Occipital lobe (tissue), 2 donors: ENCODE measurements around a stretch of chr16.

DNA sequence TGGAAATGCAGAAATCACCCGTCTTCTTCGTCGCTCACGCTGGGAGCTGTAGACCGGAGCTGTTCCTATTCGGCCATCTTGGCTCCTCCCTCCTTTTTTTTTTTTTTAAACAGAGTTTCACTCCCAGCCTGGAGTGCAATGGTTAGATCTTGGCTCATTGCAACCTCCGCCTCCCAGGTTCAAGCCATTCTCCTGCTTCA, 102.1 kb downstream of the DNAH3 start:
- RAMPAGE, long total RNA, result no peak

DNA sequence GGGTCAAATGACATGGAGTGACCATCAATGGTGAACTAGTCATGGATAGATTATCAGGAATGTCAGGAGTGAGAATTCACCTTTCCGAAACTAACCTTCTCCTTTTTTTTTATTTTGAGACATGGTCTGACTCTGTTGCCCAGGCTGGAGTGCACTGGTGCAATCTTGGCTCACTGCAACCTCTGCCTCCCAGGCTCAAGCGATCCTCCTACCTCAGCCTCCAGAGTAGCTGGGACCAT, 84.5 kb downstream of the DNAH3 start:
- RAMPAGE, long total RNA, result no peak

- RAMPAGE, long total RNA, result no peak
These were observed 955 bp downstream of the LDAF1 start for GRCh38 chr16:21159110-21160148.

GRCh38 chr16:21517050-21517643, 82.2 kb upstream of the METTL9 start:
- RAMPAGE, long total RNA, result no peak

DNA sequence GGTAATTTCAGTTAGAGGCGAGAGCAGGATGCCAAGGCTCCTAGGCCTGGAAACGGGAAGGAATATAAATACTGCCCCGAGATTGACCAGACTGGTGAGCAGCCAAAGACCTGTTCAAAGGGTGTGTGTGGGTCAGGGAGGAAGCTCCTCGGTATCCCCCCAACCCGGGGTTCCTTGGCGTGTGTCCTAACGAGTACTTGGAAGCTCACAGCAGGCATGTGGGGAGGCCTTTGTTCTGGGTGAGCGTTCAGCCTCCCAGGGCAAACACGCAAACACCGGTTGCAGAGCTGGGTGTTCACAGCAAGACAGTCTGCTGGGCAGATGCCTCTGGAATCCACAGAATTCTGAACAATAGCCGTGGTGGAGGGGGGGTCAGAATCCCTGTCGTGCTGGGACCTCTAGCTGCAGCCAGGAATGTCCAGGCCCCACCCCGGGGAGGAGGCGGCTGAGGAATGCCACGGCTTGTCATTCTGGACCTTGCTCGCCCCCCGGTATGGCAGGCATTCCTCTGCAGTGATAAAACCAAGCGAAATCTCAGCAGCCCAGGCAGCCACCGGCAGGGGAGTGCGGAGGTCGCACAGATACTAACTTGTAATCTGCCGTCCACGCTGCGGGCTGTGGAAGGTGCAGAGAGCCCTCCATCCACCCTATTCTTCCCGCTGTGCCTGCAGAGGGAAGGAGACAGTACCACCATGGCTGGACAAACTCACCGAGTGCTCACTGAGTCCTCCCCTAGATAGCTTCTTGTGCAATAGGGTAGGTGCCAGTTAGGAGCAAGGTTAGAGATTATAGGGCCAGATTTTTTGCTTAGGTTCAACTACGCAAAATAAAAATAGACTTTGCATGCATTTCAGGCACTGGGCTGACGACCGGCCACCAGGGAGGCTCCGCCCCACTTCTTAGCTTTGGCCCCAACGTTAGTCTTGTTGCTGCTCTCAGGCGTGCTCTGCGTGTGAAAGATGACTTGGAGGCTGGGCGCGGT, 77.8 kb upstream of the METTL9 start:
- RAMPAGE, long total RNA, result no peak

GRCh38 chr16:21610016-21610415, 10.6 kb downstream of the METTL9 start:
- RAMPAGE, long total RNA, result no peak

GRCh38 chr16:21644660-21645030, 7.8 kb downstream of the IGSF6 start:
- RAMPAGE, long total RNA, result no peak

DNA sequence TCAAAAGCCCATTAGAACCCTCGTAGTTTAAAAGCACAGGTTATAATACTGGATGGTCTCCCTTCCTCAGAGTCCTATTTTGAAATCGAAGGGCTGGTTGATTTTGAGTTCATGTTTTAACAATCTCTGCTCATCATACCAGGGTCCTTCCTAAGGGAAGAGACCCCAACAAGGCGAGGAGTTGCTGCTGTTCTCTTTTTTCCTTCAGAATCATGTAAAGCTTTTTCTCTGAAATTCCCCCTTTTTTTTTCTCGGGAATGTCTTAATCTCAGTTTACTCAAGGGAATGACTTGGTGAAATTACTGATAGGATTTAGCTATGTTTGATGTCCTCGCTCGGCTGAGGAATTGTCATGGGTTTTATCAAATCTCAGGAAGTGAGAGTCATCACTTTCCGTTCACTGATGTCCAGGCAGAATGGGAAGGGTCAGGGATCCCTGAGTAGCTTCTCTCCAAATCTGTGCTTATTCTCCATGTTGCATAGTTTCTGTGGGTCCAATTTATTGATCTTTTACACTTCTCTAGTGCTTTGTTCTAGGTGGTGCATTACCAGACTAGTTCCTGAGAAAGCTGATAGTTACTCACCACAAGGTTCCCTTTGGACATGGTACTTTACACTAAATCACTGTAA, 6.4 kb downstream of the IGSF6 start:
- RAMPAGE, long total RNA, result no peak

DNA sequence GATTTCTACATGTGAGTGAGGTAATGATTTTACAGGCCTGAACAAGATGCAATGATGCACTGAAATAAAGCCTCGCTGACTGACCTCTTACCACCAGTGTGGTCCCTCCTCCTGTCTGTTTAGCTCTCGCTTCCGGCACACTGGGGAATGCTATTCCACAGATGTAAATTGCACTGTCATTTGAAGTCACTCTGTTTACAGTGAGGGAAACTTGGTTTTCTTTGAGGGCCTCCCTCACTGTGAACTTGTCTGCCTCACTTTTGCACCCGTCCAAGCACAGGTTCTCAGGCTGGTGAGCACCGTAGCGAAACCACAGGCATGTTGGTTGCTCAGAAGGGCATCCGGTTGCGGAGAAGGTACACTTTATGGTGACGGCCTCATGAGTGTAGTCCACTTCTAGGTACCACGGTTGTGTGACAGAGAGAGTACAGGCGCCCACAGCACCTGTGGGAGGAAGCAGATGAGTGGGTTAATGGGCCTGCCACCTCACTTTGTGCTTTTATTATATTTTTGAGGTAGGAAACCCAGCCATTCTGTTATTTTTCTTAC, 5.3 kb downstream of the IGSF6 start:
- RAMPAGE, long total RNA, result no peak

GRCh38 chr16:21819969-21820787, 37.4 kb downstream of the NPIPB4 start:
- RAMPAGE, long total RNA, result no peak

- RAMPAGE, long total RNA, result no peak
These were observed 21.3 kb downstream of the NPIPB4 start for GRCh38 chr16:21836197-21836634.

GRCh38 chr16:22026801-22027088, 18.8 kb downstream of the MOSMO start:
- RAMPAGE, long total RNA, result no peak

DNA sequence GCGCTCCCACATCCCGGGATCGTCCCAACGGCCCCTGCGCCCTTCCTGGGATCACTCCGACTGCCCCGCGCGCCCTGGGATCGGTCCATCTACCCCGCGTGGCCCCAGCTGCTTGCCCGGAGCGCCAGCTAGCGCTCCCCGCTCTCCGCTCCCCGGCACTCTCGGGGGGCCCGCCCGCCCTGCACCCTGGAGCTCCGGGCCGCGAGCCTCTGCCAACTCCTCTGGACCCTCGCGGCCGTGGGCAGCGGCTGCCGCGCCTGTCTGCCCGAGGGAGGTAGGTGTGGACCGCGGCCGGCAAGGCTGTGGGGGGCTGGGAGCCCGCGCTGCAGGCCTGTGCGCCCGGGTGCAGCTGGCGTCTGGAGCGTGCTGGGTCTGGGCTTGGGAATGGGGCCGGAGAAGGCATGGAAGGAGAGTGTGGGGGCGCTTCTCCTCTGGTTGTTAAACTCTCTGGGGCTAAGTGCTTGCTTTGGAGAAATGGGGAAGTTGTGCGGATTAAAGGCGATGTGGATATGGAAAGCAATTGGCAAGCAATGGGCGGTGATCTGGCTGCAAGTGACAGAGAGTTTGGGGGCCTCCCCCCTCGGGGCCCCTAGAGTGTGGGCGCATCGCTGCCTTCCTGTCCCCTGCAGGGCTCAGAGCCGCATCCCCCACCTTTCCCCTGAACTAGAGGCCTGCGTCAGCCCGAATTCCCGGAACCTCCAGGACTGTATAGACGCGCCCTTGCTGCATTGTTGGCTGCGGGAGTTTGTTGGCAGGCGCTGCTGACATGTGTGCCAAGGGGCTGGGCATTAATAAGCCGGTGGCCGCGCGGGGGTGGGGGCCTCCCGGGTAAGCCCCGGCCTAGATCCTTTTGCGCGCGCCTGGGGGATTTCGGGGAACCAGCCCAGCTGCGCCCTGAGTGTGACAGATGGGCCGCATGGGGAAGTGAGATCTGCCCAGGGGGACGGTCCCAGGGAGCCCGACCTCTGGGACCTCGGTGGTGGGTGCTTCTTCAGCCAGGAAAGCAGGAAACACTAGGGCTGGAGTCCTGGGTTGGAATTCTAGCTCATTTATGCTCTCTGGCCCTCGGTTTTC, 665 bp downstream of the EEF2K start:
- RAMPAGE, long total RNA, result no peak

GRCh38 chr16:22207480-22207753, 1.3 kb downstream of the EEF2K start:
- RAMPAGE, long total RNA, result no peak

DNA sequence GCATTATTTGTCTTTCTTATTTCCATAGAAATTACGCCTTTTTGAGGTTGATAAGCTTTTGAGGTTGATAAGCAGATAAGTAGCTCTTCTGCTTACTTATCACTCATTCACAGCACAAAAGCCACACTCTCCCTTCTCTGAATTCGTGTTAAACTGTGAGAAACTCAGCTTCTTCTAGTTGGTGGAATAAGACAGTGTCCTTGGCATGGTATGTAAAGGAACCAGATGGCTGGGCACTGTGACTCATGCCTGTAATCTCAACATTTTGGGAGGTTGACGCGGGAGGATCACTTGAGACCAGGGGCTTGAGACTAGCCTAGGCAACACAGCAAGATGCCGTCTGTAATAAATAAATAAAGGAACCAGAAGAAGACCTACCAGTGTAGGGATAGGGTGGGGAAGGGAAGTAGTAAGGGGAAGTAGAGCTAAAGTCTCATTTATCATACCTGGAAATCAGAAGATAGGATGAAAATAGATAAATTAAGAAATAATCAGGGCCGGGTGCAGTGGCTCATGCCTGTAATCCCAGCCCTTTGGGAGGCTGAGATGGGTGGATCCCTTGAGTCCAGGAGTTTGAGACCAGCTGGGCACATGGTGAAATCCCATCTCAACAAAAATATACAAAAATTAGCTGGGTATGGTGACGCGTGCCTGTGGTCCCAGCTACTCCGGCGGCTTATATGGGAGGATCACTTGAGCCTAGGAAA, 10.5 kb downstream of the EEF2K start:
- RAMPAGE, long total RNA, result no peak

DNA sequence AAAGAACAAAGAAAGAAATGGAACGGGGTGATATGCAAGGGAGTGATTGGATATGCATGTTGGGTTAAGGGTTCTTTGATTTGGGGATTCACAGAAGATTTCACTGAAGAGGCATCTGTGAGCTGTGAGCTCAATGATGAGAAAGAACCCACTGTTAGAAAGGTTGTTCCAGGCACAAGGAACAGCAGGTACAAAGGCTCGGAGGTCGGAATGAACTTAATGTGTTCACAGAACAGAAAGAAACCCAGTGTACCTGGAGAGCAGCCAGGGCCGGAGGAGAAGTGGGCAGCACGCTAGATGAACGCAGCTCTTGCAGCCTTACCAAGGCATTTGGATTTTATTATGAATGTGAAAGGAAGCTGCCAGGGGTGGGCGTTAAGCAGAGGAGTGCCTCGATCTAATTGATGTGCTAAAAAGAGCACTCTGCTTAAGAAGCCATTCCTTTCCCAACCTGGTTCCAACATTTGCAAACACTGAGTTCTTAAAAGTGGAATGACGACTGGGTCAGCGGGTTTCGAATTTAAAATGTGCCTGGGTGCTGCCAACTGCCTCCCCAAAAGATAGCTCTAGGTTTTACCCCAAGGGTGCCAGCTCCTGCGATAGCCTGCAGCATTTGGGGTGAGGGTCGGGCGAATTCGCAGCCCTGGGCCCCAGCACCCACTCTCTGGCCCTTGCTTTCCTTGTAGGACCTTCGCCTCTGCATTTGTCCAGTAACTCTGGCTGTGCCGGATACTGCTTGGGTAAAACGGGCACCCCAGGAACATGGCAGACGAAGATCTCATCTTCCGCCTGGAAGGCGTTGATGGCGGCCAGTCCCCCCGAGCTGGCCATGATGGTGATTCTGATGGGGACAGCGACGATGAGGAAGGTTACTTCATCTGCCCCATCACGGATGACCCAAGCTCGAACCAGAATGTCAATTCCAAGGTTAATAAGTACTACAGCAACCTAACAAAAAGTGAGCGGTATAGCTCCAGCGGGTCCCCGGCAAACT, 19.2 kb downstream of the EEF2K start:
- RAMPAGE, long total RNA, result no peak

DNA sequence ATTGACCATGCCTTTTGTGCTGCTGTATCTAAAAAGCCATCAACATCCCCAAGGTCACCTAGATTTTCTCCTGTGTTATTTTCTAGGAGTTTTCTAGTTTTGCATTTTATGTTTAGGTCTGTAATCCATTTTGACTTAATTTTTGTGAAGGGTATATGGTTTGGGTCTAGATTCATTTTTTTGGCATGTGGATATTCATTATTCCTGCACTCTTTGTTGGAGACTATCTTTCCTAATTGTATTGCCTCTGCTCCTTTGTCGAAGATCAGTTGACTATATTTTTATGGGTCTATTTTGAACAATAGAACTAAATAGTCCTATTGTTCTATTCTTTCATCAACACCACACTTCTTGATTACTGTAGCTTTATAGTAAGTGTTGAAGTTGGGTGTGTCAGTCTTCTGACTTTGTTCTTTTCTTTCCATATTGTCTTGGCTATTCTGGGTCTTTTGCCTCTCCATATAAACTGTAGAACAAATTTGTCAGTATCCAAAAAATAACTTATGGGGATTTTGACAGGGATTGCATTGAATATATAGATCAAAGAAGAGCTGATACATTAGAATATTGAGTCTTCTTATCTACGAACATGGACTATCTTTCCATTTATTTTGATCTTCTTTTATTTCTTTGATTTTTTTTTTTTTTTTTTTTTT, 35.8 kb upstream of the CDR2 start:
- RAMPAGE, long total RNA, result no peak

DNA sequence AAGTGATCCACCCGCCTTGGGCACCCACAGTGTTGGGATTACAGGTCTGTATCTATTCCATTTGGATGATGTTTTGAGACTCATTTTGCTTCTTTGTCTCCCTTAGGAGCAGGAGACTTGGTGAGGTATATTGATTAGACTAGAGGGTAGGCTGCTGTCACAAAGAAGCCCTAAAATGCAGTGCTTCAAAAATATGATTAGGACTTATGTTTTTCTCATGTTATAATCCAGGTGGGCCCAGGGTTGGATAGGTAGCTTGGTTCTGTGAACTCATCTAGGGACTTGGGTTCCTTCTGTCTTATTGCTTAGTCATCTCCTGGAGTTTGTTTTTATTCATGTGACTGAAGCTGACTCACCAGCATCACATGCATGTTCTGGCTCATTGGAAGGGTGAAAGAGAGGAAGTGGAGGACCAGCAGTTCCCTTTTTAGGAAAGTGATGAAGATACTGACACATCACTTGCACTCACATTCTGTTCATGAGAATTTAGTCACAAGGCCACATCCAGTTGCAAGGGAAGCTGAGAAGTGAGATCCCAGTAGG, 95.8 kb downstream of the NPIPB5 start:
- RAMPAGE, long total RNA, result no peak

- RAMPAGE, long total RNA, result no peak
These were observed 121.1 kb upstream of the HS3ST2 start for GRCh38 chr16:22692730-22693487.

DNA sequence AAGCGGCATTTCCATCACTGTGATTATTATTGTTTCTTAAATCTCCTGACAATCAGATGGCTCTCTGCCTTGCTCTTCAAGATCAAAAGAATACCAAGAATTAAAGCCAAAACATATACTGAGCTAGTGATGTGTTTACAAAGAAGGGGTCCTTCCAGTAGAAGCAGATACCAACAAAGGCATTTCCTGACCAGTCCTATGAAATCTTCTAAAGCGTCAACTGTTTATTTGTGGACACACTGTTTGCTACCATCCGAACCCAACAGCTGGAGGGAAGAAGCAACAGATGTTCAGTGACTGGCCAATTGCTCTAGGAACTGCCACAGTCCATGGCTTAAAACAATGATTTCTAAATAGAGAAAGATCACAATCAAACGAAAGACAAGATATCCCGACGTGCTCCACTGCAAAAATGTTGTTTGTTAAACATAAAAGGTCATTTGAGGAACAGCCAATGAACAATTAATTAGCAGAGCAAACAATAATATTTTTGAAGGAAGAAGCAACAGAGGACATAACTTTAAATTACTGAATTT, 17.4 kb downstream of the USP31 start:
- RAMPAGE, long total RNA, result no peak